B cell (primary cell): Measurements from ENCODE around the gene CDK6.

- PRO-cap, result no peak
- CAGE, long polyA plus RNA, result no peak
Observed at GRCh38 chr7:86846607-86847131, 203.0 kb downstream of the GRM3 start.

DNA sequence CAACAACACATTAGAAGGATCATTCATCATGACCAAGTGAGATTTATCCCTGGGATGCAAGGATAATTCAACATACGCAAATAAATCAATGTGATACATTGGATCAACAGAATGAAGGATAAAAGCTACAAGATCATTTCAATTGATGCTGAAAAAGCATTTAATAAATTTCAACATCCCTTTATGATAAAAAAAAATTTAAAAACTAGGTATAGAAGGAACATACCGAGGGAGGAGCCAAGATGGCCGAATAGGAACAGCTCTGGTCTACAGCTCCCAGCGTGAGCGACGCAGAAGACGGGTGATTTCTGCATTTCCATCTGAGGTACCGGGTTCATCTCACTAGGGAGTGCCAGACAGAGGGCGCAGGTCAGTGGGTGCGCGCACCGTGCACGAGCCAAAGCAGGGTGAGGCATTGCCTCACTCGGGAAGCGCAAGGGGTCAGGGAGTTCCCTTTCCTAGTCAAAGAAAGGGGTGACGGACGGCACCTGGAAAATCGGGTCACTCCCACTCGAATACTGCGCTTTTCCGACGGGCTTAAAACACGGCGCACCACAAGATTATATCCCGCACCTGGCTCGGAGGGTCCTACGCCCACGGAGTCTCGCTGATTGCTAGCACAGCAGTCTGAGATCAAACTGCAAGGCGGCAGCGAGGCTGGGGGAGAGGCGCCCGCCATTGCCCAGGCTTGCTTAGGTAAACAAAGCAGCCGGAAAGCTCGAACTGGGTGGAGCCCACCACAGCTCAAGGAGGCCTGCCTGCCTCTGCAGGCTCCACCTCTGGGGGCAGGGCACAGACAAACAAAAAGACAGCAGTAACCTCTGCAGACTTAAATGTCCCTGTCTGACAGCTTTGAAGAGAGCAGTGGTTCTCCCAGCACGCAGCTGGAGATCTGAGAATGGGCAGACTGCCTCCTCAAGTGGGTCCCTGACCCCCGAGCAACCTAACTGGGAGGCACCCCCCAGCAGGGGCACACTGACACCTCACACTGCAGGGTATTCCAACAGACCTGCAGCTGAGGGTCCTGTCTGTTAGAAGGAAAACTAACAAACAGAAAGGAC, 19.6 kb downstream of the ELAPOR2 start:
- PRO-cap, result bidirectional peak, plus-strand start at position 342 of the sequence, minus-strand start at position 251 of the sequence
- CAGE, long polyA plus RNA, result no peak

- PRO-cap, result no peak
- CAGE, long polyA plus RNA, result no peak
Observed at GRCh38 chr7:87473281-87473709, 2.2 kb downstream of the ABCB4 start.

- PRO-cap, result no peak
- CAGE, long polyA plus RNA, result no peak
Observed at GRCh38 chr7:87505147-87505473, 29.6 kb upstream of the ABCB4 start.

DNA sequence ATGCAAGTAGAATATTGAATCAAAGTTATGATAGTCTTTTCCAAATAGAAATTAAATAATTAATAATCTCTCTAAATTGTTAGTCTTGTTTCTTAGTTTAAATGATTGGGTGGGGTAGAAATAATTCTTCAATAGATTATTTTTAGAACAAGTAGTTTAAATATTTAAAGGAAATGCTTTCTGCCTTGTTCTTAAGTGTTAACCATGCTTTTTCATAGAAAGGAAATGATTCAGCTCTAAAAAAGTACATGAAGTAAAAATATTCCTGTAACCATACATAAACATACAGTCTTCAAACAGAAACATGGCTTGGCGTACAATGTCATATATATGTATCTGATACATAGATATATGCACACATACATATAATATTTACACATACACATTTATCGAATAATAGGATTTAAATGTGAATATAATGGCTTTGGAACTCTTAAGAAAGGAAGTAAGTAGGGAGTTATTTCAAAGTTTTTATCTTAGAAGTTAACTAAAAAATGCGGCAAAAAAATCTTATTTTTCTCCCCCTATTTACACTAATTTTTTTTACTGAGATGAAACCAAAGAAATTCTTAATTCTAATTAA, 84.4 kb downstream of the RUNDC3B start:
- PRO-cap, result no peak
- CAGE, long polyA plus RNA, result no peak

DNA sequence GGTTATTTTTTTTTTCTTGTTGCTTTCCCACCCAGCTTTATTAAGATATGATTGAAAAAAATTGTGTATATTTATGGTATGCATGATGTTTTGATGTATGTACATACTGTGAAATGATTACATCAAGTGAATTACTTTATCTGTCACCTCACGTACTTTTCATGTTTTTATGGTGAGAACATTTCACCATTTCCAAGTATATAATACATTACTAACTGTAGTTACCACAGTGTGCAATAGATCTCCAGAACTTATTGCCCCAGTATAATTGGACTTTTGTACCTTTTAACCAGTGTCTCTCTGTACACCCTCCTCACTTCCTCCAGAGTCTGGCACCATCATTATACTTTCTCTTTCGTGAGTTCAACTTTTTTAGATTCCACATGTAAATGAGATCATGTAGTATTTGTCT, 111.3 kb downstream of the ADAM22 start:
- PRO-cap, result no peak
- CAGE, long polyA plus RNA, result no peak

DNA sequence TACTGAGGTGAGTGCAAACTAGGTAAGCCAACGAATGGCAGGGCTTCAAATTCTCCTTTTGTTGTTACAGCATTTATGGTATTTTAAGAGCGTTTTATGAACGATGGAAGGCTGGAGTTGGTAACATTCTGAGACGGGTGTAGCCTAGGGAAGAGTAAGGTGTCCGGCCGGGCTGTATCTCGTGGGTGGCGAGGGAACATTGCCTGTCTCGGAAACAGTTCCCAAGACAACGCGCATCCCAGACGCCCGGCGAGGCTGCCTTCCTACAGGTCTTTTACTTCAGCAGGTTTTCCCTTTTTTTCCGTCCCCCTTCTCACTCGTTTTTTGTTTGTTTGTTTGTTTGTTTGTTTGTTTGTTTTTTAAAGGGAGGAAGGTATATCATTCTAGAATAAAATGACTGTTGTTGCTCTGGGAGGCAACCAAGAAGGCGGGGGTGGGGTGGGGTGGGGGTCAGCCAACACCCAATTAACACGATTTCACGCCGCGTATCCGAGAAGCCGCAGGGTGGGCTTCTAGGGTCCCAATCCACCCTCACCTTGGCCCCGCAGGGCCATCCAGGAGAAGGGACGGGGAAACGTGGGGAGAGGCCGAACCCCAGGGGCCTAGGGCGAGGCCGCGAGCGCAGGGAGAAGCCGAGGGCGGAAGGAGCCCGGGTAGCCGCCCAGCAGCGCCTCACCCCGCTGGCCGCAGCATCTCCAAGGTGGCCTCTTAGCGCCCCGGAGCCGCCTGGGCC, 454 bp downstream of the SRI start:
- PRO-cap, result no peak
- CAGE, long polyA plus RNA, result no peak

GRCh38 chr7:88311825-88312332, 5.2 kb upstream of the STEAP4 start:
- PRO-cap, result no peak
- CAGE, long polyA plus RNA, result no peak

- PRO-cap, result no peak
- CAGE, long polyA plus RNA, result no peak
Observed at GRCh38 chr7:88346935-88347604, 40.4 kb upstream of the STEAP4 start.

GRCh38 chr7:90334979-90335377, 11.5 kb upstream of the GTPBP10 start:
- PRO-cap, result no peak
- CAGE, long polyA plus RNA, result no peak

GRCh38 chr7:90411672-90412093, 8.4 kb downstream of the CLDN12 start:
- PRO-cap, result no peak
- CAGE, long polyA plus RNA, result no peak

DNA sequence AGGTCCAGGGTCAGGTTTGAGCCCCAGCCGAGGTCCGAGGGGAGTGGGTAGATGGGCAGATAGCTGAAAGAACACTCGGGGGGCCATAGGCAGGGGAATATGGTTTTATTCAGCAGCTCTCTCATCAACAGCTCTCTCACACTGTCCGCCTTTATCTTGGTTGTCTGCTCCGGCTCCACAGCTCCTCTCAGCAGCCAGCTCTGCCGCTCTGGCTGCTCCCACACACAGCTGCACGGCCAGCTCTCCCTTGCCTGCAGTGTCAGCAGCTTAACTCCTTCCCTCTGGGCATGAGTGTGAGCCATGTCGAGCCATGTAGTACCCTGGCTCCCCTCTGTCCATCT, 170.5 kb downstream of the CDK14 start:
- PRO-cap, result no peak
- CAGE, long polyA plus RNA, result no peak

GRCh38 chr7:90777101-90777580, 181.0 kb downstream of the CDK14 start:
- PRO-cap, result no peak
- CAGE, long polyA plus RNA, result no peak

DNA sequence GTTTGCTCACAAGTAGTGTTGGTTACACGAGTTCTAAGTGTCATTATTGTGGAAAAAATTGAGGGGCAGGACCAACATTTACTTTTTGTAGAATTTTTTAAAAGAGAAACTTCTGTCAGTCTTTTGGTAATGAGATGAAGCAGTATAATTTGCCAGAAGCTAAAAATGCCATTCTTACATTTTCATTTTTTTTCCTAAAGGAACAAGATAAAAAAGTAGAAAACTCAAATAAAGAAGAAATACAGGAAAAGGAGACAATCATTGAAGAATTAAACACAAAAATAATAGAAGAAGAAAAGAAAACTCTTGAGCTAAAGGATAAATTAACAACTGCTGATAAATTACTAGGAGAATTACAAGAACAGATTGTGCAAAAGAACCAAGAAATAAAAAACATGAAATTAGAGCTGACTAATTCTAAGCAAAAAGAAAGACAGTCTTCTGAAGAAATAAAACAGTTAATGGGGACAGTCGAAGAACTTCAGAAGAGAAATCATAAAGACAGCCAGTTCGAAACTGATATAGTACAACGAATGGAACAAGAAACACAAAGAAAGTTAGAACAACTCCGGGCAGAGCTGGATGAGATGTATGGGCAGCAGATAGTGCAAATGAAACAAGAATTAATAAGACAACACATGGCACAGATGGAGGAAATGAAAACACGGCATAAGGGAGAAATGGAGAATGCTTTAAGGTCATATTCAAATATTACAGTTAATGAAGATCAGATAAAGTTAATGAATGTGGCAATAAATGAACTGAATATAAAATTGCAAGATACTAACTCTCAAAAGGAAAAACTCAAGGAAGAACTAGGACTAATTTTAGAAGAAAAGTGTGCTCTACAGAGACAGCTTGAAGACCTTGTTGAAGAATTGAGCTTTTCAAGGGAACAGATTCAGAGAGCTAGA, 60.2 kb downstream of the AKAP9 start:
- PRO-cap, result no peak
- CAGE, long polyA plus RNA, result no peak

DNA sequence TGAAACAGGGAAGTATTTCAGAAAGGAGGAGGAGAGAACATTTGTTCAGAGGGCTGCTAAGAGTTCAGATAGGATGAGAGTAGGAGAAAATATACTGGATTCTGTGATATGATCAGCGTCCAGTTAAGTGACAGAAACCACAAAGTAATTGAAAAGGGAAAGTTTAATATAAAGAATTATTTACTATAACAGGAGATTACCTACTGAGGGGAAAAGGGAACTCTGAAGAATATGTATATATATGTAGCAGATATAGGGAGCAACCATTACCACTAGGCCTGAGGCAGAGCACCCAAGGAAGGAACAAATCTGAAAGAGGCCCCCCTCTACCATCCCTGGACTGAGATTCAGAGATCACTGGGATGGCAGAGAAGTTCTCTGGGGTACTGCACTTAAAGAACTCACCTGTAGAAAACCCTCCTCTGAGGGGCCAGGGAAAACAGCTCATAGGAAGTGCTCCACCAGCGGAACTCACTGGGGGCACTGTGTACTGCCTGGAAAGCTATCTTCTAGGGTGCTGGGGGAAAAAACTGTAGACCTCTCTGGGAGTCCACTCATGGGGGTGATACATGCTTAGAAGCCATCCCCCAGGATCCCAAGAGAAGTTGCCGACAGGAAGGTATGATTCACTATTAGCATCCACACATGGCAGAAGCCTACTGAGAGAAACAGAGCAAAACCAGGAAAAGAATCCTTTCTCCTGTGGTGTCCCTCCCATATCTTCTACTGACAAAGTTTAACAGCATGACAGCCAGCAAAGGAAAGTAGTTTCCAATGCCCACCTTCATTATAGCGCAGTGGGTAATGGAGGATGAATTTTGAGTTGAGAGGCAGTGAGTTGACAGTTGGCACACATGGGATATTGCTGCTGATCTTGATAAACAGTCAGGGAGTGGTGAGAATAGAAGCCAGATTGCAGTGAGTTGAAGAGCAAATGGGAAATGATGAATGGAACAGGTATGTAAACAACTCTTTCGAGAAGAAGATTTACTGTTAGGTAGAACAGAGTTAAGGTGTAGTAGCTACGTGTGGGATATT, 20.7 kb downstream of the ANKIB1 start:
- PRO-cap, result no peak
- CAGE, long polyA plus RNA, result no peak

GRCh38 chr7:92474266-92474465, 3.6 kb downstream of the ERVW-1 start:
- PRO-cap, result no peak
- CAGE, long polyA plus RNA, result no peak

GRCh38 chr7:92586510-92586724, 3.8 kb downstream of the FAM133B start:
- PRO-cap, result no peak
- CAGE, long polyA plus RNA, result no peak

DNA sequence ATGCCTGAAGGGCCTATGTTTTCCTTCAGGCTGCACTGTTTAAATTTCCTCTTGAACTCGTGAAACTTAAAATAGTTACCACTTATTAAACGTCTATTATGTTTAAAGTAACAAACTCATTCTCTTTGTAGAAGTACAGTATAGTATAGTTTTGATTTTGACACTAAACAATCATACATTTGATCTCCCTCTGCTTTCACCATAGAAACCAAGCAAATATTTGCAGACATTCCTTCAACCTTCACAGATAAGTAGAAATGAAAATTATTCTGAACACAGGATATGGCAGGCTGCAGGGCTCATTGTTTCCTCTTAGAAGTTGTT, 92.7 kb upstream of the FAM133B start:
- PRO-cap, result no peak
- CAGE, long polyA plus RNA, result no peak

- PRO-cap, result bidirectional peak, plus-strand start at chr7:92833560, minus-strand start at chr7:92833284
- CAGE, long polyA plus RNA, result no peak
Observed at GRCh38 chr7:92833237-92834016, 2.9 kb downstream of the CDK6 start.

- PRO-cap, result bidirectional peak, plus-strand start at chr7:92836619, minus-strand start at chr7:92836569
- CAGE, long polyA plus RNA, result no peak
Observed at GRCh38 chr7:92836364-92837396, at the start of gene CDK6. TSS of gene CDK6 (minus strand) at chr7:92836573.